HepG2 (cell line): ENCODE measurements around the gene MASTL.

DNA sequence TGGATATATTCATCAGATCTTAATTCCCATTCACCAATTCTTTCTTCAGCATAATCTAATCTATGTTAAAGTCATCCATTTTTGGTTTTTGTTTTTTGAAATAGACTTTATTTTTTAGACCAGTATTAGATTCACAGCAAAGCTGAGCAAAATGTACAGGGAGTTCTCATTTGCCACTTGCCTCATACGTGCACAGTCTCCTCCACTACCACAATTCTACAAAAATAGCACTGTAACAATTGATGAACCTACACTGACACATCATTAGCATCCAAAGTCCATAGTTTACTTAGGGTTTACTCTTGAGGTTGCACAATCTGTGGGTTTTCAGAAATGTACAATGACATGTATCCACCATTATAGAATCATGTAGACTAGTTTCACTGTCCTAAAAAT lies 125.9 kb upstream of the PDSS1 start:
- RRBS, 2 experiments = no CpG with 5 or more reads among the region's 1 CpG
CAGE:
- cytosol, long polyA minus RNA = no peak
- cytosol, long polyA plus RNA = no peak
- long polyA plus RNA = no peak
- nucleus, long polyA minus RNA = no peak
- nucleus, long polyA plus RNA = no peak

GRCh38 chr10:27060243-27060771 lies 40.0 kb downstream of the ANKRD26 start:
- RRBS, 2 experiments = no CpG with 5 or more reads among the region's 2 CpGs
CAGE:
- cytosol, long polyA minus RNA = no peak
- cytosol, long polyA plus RNA = no peak
- long polyA plus RNA = no peak
- nucleus, long polyA minus RNA = no peak
- nucleus, long polyA plus RNA = no peak

DNA sequence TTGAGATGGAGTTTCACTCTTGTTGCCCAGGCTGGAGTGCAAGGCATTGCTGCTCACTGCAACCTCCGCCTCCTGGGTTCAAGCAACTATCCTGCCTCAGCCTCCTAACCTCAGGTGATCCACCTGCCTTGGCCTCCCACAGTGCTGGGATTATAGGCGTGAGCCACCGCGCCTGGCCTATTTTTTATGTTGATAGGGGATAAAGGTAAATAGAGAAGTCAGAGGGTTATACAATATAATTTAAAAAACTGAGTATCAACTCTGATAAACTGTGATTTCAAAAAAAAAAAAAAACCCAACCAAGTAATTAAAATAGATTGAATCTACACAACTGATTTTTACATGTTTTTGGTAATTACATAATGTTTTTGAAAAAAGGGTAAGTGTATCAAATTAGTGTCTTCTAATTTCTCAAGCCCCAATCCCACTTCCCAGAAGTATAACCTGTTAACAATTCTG lies 17.4 kb downstream of the YME1L1 start:
- RRBS, 2 experiments = no CpG with 5 or more reads among the region's 4 CpGs
CAGE:
- cytosol, long polyA minus RNA = no peak
- cytosol, long polyA plus RNA = no peak
- long polyA plus RNA = no peak
- nucleus, long polyA minus RNA = no peak
- nucleus, long polyA plus RNA = no peak

DNA sequence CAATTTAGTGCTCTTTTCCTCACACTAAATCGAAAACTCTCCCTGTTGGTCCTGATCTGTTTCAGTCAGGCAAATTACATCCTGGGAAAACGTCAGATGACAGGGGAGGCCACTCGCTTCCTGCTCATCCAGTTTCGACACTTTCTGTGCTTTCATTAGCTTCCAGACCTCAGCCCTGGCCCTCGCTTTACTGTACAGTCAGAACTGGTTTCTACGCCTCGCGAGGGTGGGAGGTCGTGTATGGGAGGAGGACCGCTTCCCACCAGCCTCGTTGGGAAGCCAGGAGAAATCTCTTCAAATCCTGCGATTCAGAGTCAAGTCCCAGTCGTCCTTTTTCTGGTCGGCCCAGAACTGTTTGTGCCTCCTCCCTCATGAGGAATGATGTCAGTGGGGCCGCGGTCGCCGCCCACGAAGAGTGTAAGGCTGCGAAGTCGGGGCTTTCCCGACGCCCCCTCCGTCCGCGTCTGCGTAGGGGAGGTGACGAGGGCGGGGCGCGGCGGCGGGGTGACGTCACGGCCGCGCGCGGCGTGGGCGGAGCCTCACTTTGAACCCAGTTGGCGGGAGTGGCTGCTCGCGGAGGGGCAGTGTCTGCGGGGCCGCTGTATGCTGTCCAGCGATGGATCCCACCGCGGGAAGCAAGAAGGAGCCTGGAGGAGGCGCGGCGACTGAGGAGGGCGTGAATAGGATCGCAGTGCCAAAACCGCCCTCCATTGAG lies at the start of gene MASTL:
MASTL (plus strand) TSS at position 542 of the 715 bp plus-strand sequence.
- RRBS, 2 experiments = no CpG with 5 or more reads among the region's 55 CpGs
CAGE:
- cytosol, long polyA minus RNA = start-site peak on the minus strand centred at position 403 of the sequence, 89 bp wide, 14 reads
- cytosol, long polyA plus RNA = no peak
- long polyA plus RNA = no peak
- nucleus, long polyA minus RNA = no peak
- nucleus, long polyA plus RNA = no peak

- RRBS, 2 experiments = no CpG with 5 or more reads among the region's 4 CpGs
CAGE:
- cytosol, long polyA minus RNA = no peak
- cytosol, long polyA plus RNA = no peak
- long polyA plus RNA = no peak
- nucleus, long polyA minus RNA = no peak
- nucleus, long polyA plus RNA = no peak
Measured at GRCh38 chr10:27464819-27465445, 39.2 kb upstream of the RAB18 start.

DNA sequence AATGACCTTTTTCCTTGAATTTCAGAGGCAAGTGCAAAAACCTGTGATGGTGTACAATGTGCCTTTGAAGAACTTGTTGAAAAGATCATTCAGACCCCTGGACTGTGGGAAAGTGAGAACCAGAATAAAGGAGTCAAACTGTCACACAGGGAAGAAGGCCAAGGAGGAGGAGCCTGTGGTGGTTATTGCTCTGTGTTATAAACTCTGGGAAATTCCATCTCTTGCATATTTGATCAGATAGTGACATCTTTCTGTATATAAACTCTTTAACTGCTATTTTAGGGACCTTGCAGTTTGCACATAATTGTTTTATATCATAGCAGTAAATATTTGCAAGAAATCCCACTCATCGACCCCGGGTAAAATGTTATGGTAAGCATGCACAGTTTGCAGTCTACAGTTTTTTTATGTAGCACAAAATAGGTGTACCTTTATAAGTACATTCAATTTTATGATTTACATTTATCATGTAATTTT lies 33.8 kb downstream of the RAB18 start:
- RRBS, 2 experiments = no CpG with 5 or more reads among the region's 2 CpGs
CAGE:
- cytosol, long polyA minus RNA = no peak
- cytosol, long polyA plus RNA = no peak
- long polyA plus RNA = no peak
- nucleus, long polyA minus RNA = no peak
- nucleus, long polyA plus RNA = no peak

GRCh38 chr10:27838723-27838932 lies 93.0 kb upstream of the MKX start:
- RRBS, 2 experiments = no CpG with 5 or more reads among the region's 4 CpGs
CAGE:
- cytosol, long polyA minus RNA = no peak
- cytosol, long polyA plus RNA = no peak
- long polyA plus RNA = no peak
- nucleus, long polyA minus RNA = no peak
- nucleus, long polyA plus RNA = no peak

DNA sequence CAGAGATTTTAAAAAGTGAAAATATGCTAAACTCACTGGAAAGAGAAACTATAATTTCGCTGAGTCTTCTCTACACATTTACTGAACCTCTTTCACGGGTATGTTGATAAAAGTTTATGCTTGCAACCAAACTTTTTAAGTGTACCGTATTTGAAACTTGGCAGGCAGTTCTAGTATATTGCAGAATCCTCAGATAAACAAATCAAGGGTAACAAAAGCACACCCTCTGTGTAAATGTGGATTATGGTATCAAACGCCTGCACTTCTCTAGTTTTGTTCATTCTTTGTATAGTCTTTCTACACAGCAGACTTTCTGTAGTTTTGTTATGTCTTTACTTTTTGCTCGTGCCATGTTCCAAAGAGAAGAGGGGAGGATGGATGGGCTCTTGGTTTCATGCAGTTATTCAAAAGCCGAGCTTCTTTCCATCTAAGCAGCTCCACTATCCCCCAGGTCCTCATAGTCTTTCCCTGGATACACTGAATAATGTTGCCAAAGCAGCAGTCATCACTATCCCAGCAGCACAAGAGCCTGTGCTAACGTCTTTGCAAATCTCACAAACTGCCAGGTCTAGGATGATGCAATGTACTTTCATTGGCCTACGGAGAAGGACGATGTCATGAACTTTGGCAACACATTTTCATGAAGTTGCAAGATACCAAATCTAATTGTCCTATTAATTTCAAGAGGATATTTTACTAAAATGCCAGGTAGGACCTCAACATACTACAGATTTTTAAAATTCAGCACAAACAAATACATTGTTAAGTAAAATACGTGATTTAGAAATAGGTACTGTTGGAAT lies 131.2 kb downstream of the MPP7 start:
- RRBS, 2 experiments = no CpG with 5 or more reads among the region's 10 CpGs
CAGE:
- cytosol, long polyA minus RNA = no peak
- cytosol, long polyA plus RNA = no peak
- long polyA plus RNA = no peak
- nucleus, long polyA minus RNA = no peak
- nucleus, long polyA plus RNA = no peak

GRCh38 chr10:28248037-28248601 lies 54.7 kb downstream of the MPP7 start:
- RRBS, 2 experiments = 95 to 97% methylated on average over 6 of the region's 10 CpGs
CAGE:
- cytosol, long polyA minus RNA = no peak
- cytosol, long polyA plus RNA = no peak
- long polyA plus RNA = no peak
- nucleus, long polyA minus RNA = no peak
- nucleus, long polyA plus RNA = no peak

GRCh38 chr10:28400206-28400563 lies 97.3 kb upstream of the MPP7 start:
- RRBS, 2 experiments = no CpG with 5 or more reads among the region's 7 CpGs
CAGE:
- cytosol, long polyA minus RNA = no peak
- cytosol, long polyA plus RNA = no peak
- long polyA plus RNA = no peak
- nucleus, long polyA minus RNA = no peak
- nucleus, long polyA plus RNA = no peak

- RRBS, 2 experiments = no CpG with 5 or more reads among the region's 4 CpGs
CAGE:
- cytosol, long polyA minus RNA = no peak
- cytosol, long polyA plus RNA = no peak
- long polyA plus RNA = no peak
- nucleus, long polyA minus RNA = no peak
- nucleus, long polyA plus RNA = no peak
Measured at GRCh38 chr10:28543199-28543862, 10.4 kb downstream of the WAC start.

DNA sequence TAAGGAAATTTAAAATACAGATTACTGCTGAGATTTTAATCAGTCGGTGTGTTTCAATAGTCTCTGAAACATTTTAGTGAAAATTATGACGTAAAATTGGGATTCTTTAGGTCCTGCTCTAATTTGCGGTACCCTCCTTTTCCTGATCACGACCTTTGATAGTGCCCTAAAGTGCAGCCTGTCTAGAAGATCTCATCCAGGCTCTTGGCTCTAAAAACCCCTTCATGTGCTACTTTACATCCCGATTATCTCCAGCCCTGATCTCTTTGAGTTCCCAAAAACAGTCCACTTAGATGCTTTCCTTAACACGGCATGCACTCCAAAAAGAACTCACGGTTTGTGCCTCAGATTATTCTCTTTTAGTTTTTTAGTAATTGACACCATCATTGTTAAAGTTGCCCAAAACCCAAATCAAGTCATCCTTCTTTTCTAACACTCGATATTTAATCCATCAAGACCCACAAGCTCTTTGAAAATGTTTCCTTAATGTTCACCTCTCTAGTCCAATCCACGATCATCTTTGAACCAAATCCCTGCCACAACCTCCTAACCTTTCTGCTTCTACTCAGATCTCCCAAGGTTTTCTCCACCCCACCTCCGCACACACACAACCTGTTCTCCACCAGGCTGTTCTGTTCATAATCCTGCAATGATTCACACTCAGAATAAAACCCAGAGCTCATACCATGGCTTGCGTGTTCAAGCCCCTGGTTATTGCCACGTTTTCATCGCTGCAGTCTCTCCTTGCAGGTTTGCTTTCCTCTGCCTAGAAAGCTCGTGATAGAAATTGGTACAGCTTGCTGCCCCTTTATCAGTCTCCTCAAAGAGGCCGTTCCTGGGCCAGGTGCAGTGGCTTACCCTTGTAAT lies 54.0 kb upstream of the BAMBI start:
- RRBS, 2 experiments = no CpG with 5 or more reads among the region's 15 CpGs
CAGE:
- cytosol, long polyA minus RNA = no peak
- cytosol, long polyA plus RNA = no peak
- long polyA plus RNA = no peak
- nucleus, long polyA minus RNA = no peak
- nucleus, long polyA plus RNA = no peak

DNA sequence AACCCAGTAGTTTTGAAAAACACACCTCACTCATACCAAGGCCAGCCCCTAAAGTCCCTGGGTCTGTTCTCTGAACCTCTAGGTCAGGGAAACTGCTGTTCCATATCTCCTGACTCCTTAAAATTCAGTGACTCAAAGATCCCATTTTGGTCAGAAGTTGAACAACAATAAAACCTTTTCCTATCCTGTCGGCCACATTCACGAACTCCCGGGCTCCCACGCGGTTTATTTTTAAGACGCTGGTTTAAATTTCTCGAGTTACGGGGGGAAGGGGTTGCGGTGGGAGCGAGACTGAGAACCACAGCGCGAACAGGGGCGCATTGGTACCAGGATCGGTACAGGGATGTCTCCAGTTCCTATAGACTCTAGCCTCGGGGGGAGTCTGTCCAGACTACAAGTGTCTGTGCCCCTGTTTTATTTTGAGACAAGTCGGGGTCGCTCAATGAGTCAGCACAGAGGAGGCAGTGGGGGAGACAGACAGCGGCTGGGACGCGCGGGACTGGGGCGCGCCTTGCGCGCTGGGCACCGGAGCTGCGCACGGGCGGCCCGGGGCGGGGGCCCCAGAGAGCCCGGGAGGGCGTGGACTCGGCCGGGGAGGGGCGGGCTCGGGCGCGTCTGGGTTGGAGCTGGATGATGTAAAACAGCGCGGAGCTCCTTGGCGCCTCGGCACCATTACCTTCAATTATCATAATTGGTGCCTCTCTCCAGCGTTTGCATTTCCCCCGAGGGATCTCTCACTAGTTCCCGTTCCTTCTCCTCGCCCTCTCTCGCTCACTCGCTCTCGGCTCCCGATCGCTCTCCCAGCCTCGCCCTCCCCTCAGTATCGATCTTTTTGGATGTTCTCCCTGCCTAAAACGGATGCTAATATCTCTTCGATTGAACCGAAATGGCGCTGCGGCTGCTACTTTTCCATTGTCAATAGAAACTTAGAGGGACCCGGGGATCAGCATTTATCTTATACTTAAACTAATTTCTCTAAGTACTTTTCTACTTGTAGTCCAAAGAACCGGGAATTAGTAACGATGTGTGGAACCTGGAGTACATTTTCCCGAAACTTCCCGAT lies 8.7 kb upstream of the BAMBI start:
- RRBS, 2 experiments = 5% methylated on average over 1 of the region's 64 CpGs; no CpG with 5 or more reads in 1 of the 2 experiments
CAGE:
- cytosol, long polyA minus RNA = no peak
- cytosol, long polyA plus RNA = no peak
- long polyA plus RNA = no peak
- nucleus, long polyA minus RNA = no peak
- nucleus, long polyA plus RNA = no peak

DNA sequence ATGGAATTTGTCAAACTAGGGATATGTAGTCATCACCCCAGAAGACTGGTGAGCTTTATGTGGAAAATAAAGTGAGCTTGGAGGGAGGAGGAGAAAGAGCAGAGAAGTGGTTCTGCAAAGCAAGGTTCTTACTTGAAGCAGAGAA lies 2.3 kb downstream of the BAMBI start:
CAGE:
- cytosol, long polyA minus RNA = no peak
- cytosol, long polyA plus RNA = no peak
- long polyA plus RNA = no peak
- nucleus, long polyA minus RNA = no peak
- nucleus, long polyA plus RNA = no peak

GRCh38 chr10:28721835-28722856 lies 44.8 kb downstream of the BAMBI start:
- RRBS, 2 experiments = no CpG with 5 or more reads among the region's 51 CpGs
CAGE:
- cytosol, long polyA minus RNA = no peak
- cytosol, long polyA plus RNA = no peak
- long polyA plus RNA = no peak
- nucleus, long polyA minus RNA = no peak
- nucleus, long polyA plus RNA = no peak

- RRBS, 2 experiments = no CpG with 5 or more reads among the region's 5 CpGs
CAGE:
- cytosol, long polyA minus RNA = no peak
- cytosol, long polyA plus RNA = no peak
- long polyA plus RNA = no peak
- nucleus, long polyA minus RNA = no peak
- nucleus, long polyA plus RNA = no peak
Measured at GRCh38 chr10:29131987-29132302, 156.9 kb upstream of the LYZL1 start.

GRCh38 chr10:29319059-29319658 lies 30.3 kb downstream of the LYZL1 start:
- RRBS, 2 experiments = no CpG with 5 or more reads among the region's 15 CpGs
CAGE:
- cytosol, long polyA minus RNA = start-site peak on the plus strand at chr10:29319334-29319338, 15 reads
- cytosol, long polyA plus RNA = no peak
- long polyA plus RNA = no peak
- nucleus, long polyA minus RNA = no peak
- nucleus, long polyA plus RNA = no peak

GRCh38 chr10:29326761-29327422 lies 38.0 kb downstream of the LYZL1 start:
- RRBS, 2 experiments = no CpG with 5 or more reads among the region's 8 CpGs
CAGE:
- cytosol, long polyA minus RNA = start-site peak on the minus strand at chr10:29327060-29327083, 8 reads
- cytosol, long polyA plus RNA = no peak
- long polyA plus RNA = no peak
- nucleus, long polyA minus RNA = no peak
- nucleus, long polyA plus RNA = no peak

DNA sequence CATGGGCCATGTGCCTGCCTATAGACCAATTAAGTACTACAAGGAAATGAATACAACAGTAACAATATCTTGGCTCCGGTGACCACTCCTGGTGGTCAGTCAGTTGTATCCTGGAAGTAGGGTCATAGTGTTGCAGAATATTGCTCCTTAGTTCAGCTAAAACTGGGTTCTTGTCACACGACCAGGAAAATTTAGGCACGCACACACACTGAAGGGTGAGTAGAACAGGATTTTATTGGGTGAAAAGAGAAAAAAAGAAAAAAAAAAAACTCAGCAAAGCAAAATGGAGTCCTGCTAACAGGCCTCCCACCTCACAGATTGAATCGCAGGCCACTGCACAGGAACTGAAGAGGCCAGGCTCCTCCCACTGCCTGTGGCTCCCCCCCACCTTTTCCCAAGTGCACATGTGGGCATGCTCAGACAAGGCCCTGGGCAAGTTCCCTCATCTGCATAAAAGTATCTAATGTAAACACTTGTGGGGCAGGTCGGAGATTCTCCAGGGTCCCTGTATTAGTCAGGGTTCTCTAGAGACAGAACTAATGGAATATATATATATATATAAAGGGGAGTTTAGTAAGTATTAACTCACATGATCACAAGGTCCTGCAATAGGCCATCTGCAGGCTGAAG lies 155.2 kb downstream of the LYZL1 start:
- RRBS, 2 experiments = no CpG with 5 or more reads among the region's 5 CpGs
CAGE:
- cytosol, long polyA minus RNA = no peak
- cytosol, long polyA plus RNA = no peak
- long polyA plus RNA = no peak
- nucleus, long polyA minus RNA = no peak
- nucleus, long polyA plus RNA = no peak

DNA sequence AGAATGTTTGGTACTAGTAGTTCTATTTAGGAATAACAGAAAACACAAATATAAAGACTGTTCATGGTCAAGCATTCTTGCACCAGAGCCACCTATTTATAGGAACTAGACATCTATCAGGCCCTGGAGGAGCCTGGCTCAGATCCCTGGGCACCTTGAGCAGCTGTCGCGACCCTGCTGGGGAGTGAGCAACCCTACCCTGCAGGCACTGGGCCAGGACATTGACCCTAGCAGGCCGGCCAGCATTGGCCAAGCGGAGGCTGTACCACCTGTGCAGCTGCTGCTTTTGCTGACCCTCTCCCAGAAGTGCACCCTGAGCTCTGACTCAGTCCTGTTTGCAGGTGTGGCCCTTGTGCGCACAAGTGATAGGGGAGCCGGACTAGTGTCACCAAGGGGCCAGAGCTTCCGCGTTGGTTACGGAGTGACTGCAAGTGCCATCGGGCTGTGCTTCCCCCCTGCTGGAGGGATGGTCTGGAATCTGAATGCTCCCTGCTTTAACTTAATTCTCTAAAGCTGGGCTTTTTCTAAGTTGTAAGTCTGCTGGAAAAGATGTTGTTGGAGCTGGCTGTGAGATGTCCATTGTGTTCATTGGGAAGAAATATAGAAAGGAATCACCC lies 157.4 kb downstream of the SVIL start:
- RRBS, 2 experiments = no CpG with 5 or more reads among the region's 10 CpGs
CAGE:
- cytosol, long polyA minus RNA = no peak
- cytosol, long polyA plus RNA = no peak
- long polyA plus RNA = no peak
- nucleus, long polyA minus RNA = no peak
- nucleus, long polyA plus RNA = no peak